ENCODE measurements around the genes ODF3L2, CDC34, BSG and POLRMT.

- RRBS = 3% methylated on average over 5 of the region's 26 CpGs
Measured at GRCh38 chr19:294449-294958, 3.3 kb upstream of the PLPP2 start.

- RRBS = 15% methylated on average over 3 of the region's 13 CpGs
Measured at GRCh38 chr19:295543-296159, 4.4 kb upstream of the PLPP2 start.

DNA sequence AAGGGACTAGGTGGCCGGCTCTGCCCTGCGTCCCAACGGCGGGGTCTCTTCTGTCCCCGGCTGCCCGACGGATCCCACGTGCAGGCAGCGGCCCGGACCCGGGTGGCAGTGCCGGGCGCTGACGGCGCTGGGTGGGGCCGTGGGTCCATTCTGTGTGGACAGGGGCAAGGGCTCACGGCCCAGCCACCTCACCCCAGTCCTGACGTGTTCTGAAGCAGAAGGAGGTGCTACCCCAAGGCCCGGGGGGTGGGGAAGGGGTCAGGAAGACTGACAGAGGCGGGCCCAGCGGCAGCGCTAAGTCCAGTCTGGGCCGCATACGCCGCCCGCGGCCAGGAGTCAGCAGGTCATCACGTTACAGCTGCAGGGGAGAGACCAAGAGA, 15.1 kb upstream of the PLPP2 start:
- RRBS = 96% methylated on average over 10 of the region's 28 CpGs

- RRBS = 96% methylated on average over 14 of the region's 41 CpGs
Measured at GRCh38 chr19:308496-308980, 17.3 kb upstream of the PLPP2 start.

DNA sequence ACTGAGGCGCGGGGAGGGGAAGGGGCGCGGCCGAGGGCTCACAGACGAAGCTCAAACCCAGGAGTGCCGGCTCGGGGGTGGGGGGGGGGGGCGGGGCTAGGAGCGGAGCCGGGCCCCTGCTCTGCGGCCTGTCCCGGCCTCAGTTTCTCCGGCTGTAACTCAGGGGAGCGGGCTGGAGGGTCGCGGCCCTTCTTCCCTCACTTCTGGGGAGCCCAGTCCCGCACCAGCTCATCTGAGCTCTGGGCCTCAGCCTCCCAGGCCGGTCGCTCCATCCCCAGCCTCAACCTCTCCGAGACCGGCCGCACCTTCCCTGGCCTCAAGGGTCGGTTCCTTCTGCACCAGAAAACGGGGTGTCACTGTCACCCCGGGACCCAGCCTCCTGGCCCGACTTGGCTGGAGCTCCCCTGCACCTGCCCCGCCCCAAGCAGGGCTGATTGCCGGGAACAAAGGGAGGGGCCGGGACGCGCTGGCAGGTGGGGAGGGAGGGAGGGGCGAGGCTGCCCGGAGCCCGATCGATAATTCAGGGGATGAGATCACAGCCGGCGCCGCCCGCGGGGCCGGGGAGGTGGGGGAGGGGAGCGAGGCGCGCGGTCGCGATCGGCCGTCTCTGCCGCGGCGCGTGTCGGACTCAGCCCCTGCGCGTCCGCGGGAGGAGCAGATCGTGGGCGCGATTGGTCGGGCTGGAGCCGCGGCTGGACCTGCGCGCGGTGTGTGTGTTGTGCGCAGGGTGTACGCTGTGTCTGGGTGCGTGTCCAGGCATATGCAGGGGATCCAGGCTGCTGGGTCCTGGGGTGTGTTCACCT, 876 bp upstream of the SHC2 start:
- RRBS = 4% methylated on average over 14 of the region's 71 CpGs

- RRBS = 8% methylated on average over 5 of the region's 22 CpGs
Measured at GRCh38 chr19:474821-475179, at the start of gene ODF3L2. Gene ODF3L2 (minus strand): TSS chr19:474983.

DNA sequence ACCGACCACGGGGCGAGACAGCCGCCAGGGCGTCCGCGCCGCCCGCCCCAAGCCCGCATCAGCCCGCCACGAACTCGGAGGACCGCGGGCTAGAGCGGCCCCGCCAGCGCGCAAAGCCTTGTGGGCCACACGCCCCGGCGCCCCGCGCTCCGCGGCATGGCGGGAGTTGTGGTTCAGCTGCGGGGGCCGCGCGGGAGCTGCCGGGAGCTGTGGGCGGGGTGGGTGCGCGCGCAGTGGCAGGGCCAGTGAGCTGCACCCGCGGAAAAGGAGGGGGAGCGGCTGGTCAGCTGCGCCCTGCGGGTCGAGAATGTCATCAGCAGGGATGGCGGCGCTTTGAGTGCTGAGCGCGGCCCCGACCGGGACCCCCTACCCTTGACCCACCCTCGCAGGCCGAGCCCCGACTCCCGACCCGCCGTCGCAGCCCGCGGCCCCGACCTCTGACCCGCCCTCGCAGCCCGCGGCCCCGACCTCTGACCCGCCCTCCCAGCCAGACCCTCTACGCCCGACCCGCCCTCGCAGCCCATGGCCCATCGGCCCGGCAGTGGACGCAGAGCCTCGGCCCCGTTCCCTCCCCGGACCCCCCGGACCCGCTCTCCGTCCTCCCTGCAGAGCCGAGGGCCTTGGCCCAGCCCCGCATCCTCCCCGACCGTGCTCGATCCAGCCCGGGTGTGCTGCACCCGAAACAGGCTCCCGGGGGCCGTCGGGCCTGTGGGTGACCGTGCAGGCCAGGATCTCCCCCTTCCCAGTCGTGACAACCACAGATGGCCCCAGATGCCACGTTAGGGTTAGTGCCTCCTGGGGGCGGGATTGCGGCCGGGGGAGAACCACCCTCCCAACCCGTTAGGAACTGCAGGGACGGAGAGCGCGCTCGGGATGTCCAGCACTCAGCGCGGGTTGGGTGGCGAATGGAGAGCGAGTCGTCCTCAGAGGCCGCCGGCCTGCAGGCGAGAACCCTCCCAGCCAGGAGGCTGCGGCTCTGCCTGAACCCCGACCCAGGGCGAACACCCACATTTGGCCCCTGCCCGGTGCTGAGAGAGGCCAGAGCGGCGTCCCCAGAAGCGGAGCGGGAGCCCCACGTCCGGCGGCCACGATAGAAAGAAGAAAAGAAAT, 7.0 kb upstream of the MADCAM1 start:
- RRBS = 8% methylated on average over 33 of the region's 118 CpGs

DNA sequence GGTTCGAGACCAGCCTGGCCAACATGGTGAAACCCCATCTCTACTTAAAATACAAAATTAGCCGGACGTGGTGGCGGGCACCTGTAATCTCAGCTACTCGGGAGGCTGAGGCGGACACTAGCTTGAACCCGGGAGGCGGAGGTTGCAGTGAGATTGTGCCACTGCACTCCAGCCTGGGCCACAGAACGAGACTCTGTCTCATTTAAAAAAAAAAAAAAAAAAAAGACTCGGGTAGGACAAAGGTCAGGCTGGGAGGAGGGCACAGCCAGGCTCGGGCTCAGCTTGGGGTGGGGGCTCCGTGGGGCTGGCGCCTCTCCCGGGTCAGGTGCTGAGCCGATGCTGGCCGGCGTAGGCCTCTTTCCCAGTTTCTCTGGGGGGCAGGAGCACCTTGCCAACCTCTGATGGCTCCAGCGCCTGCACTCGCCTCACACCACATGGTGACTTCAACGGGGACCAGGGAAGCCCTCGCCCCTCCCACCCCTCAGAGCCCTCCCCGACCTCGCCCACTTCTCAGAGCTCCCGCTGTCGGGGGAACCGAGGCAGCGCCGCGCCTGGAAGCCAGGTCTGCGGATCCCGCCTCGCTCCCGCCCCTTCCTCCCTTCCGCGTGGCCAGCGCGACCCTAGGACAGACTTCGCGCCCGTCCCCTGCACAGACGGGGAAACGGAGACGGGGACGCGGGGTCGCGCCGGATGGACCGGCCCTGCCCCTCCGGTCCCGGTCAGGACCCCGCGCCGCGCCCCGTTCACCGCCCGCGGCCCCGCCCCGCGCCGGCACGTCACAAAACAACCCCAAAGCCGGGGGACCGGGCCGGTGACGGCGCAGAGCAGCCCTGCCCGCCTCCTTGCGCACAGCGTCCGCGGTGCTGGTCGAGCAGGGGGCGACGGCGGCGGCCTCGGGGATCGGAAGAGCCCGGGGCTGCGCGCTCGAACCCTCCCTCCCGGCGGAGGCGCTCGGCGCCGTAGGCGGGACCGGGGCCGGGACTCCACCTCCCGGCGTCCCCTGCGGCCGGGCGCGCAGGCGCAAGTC, 626 bp upstream of the CDC34 start:
- RRBS = 1% methylated on average over 28 of the region's 101 CpGs

DNA sequence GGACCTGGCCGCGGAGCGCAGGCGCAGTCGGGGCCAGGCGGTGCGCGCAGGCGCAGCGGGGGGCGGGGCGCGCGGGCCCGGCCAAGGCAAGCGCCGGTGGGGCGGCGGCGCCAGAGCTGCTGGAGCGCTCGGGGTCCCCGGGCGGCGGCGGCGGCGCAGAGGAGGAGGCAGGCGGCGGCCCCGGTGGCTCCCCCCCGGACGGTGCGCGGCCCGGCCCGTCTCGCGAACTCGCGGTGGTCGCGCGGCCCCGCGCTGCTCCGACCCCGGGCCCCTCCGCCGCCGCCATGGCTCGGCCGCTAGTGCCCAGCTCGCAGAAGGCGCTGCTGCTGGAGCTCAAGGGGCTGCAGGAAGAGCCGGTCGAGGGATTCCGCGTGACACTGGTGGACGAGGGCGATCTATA, at the start of gene CDC34:
TSS of gene CDC34 (plus strand) at position 113 of the 400 bp plus-strand sequence.
- RRBS = 2% methylated on average over 44 of the region's 61 CpGs

DNA sequence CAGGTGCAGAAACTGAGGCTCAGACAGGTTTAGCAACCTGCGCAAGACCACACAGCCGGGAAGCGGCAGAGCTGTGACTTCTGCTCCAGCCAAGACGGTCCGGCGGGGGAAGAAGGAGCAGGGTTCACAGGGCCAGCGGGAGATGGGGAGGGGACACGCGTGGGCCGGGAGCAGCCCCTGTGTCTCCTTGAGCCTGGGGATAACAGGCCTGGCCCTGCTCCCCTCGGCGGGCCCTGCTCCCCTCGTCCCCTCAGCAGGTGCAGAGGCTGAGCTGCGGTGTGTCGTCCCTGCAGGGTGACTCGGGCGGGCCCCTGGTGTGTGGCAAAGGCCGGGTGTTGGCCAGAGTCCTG, 5.5 kb downstream of the GZMM start:
- RRBS = 73% methylated on average over 9 of the region's 18 CpGs

DNA sequence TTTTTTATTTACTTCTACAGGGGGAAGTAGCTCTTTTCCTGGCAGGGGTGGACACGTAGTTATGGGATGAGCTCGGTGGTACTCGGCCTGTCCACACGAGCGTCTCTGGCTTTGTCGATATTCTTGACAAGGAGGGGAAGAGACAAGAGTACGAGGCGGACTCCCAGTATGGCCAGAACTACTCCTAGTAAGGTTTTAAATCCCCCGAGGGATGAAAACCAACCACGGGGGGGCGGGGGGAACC, 5.6 kb upstream of the BSG start:
- RRBS = no CpG with 5 or more reads among the region's 11 CpGs

- RRBS = 1% methylated on average over 44 of the region's 80 CpGs
Measured at GRCh38 chr19:572052-572712, at the start of gene BSG. Gene BSG (plus strand): TSS chr19:572596.

GRCh38 chr19:573051-573897, 878 bp downstream of the BSG start:
- RRBS = 4% methylated on average over 14 of the region's 43 CpGs

DNA sequence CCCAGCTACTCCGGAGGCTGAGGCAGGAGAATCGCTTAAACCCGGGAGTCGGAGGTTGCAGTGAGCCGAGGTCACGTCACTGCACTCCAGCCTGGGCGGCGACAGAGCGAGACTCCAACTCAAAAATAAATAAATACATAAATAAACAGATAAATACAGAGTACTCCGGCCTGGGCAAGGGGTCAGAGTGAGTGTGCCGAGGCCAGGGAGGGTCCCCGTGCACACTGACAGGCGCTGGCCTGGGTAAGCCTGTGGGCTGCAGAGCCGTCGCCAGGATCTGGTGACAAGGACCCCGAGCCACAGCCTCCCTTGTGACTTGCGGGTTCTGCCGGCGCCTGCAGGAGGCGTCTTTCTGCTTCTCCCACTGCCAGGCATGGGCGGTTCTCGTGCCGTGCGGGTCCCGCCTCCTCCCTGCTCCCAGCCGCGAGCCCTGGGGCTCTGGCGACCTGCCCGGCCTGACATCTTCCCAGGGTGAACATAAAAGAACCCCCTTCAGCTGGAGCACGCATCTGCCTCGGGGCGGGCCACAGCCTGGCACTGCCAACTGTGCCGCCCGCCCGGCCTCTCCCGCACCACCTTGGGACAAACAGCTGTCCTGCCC, 1.6 kb upstream of the HCN2 start:
- RRBS = 30% methylated on average over 6 of the region's 36 CpGs

- RRBS = 2% methylated on average over 33 of the region's 67 CpGs
Measured at GRCh38 chr19:633251-634040, at the start of gene POLRMT. Gene POLRMT (minus strand): TSS chr19:633537.

- RRBS = no CpG with 5 or more reads among the region's 20 CpGs
Measured at GRCh38 chr19:646824-647103, 7.1 kb downstream of the FGF22 start.

GRCh38 chr19:675093-675284, 1.2 kb upstream of the FSTL3 start:
- RRBS = no CpG with 5 or more reads among the region's 4 CpGs

DNA sequence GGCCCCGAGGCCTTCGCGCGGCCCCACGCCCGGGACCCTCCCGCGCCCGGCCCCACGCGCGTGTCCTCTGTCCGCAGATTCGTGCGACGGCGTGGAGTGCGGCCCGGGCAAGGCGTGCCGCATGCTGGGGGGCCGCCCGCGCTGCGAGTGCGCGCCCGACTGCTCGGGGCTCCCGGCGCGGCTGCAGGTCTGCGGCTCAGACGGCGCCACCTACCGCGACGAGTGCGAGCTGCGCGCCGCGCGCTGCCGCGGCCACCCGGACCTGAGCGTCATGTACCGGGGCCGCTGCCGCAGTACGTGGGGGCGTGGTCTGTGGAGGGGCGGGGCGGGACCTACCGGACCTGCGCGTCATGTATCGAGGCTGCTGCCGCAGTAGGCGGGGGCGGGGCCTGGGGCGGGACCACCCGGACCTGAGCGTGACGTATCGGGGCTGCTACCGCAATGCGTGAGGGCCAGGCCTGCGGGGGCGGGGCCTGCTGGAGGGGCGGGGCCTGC, 4.1 kb downstream of the FSTL3 start:
- RRBS = 1% methylated on average over 52 of the region's 72 CpGs

DNA sequence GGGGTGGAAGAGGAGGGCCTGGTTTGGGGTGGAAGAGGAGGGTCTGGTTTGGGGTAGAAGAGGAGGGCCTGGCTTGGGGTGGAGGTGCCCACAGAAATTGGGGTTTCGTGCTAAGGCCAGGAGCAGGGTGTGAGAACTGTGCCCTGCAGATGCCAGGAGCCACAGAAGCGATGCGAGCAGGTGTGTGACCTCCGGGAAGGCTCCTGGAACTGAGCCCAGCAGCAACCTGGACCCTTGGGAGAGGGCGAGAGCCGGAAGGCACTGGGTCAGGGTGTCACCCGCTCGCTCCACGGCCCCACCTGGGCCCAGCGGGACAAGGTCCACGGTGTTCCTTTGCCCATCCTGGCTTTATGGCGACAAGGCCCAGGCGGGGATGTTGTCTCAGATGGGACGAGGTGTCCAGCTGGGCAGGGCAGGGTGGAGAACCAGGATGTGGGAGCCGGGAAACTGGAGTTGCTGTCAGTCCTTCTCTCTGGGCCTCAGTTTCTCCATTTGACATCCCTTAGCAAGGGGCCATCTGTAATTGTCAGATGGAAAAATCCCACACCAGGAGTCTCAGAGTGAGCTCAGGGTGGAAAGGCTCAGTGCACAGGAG, 4.2 kb downstream of the MISP start:
- RRBS = 81% methylated on average over 3 of the region's 15 CpGs

- RRBS = 79% methylated on average over 3 of the region's 30 CpGs
Measured at GRCh38 chr19:807539-808228, 10.4 kb downstream of the PTBP1 start.

All from aortic smooth muscle cell (primary cell).